Measurements from ENCODE around the gene CXXC1.

- PRO-cap: no peak
Measured at GRCh38 chr18:48695720-48696251, 157.0 kb downstream of the CTIF start.

GRCh38 chr18:48757614-48758497 lies 192.9 kb downstream of the SMAD7 start:
- PRO-cap: no peak

DNA sequence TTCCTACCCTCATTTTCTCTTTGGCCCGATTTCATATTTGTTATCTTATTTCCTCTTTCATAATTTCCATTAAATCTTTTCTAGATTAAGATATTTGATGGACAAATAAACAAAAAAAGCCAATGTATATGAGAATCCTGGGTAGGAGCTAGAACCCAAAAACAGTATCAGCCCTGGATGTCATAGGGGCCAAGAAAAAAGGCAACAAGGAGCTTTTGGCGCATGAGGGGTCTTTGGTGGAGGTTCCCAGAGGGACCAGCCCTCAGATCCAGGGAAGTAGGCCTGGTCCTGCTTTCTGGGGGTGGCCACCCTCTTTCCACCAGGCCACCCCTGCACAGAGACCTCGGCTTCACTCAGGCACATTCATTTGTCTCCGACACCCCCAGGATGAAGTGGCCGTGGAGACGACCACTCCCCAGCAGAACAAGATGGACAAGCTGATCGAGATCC lies 189.7 kb downstream of the SMAD7 start:
- PRO-cap: no peak

DNA sequence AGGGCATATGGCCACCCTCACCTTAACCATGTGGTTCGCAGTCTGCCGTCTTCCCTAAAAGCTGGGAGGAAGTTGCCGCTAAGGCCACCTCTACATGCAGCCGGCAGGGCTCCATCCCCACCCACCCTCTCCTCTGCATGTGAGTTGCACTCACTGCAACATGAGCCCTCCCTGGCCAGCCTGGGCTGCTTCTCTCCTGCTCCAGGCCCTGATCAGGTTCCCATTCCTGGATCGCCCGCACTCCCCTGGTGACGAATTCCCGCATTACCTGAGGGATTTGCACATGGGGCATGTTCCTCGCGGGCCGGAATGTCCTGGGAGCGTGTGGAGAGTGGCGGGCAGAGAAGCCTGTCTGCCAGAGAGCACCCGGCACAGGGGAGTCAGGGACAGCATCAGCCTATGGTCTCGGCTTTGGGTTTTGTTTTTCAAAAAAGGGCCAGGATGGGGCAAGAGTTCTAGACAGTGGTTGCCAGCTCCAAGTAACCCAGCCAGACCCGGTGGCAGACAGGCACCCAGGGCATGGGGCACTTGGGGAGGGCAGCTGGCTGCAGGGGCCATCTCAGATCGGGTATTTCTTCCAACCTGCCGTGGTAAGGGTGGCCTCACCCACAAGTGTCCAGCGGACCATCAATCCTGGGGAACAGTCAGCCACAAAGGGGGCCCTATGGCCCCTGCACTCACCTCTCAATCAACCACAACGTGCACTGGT lies 187.8 kb downstream of the SMAD7 start:
- PRO-cap: no peak

GRCh38 chr18:48797709-48798675 lies 152.8 kb downstream of the SMAD7 start:
- PRO-cap: no peak

- PRO-cap: no peak
Measured at GRCh38 chr18:48837170-48837539, 113.6 kb downstream of the SMAD7 start.

DNA sequence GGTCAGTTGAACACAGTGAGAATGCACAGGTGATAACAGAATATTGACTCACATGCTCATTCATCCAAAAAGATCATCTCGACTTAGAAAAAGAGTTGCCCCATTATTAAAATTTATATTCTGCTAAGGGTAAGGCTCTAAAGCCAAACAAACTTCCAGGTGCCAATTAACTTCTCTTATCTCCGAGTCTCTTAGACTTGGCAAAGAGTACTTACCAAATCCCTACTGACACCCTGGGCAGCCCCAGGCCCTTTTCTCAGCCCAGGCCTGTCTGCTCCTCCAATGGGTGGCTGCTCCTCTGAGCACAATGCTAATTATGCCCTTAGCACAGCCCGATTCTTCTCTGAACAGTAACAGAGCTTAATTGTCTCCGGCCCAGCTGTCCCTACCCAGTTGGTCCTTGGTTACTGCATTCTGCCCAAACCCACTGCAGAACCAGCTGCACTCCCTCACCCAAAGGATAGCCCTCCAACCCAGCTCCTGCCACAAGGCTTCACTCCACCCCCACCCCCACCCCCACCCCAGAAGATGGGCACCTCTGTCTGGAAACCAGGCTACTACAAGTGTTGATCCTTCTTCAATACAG lies 110.3 kb downstream of the SMAD7 start:
- PRO-cap: no peak

DNA sequence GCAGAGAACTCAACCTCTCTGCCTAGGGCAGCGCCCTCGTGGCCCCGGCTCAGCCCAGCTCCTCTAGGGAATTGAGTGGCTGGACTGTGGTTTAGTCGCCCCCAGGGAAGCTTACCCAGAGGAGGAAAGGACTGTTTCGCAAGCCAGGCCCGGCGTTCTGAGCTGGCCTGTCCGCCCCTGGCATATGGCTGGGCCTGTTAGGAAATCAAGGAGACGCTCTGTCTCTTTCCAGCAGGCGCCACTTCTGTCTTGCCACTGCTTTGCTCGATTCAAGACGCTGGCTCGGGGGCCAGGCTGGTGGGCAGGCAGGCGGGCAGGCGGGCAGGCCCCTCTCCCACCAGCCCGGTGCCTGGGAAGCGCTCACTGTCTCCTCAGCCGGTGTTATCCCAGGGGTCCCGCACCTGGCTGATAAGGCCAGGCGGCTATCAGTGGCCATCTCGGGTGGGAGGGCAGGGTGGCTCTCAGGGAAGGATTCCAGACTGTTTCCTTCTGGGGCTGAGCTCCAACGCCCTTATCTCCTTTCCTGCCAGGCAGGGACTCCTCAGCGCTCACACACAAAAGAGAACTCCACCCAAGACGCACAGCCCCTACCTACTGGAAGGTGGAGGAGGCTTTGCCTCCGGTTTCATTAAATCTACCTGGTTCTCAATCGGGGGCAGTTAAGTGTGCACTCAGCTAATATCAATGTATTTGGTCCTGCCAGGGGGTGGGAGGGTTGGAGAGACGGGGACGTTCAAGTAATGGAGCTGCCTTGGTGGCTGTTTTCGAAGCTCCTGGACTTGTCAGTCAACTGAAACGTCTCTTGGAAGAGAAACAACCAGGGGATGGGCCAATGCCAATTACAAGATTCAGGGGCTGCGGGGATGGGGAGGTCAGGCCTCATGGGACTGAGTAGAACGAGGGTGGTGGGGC lies 109.1 kb downstream of the SMAD7 start:
- PRO-cap: no peak

DNA sequence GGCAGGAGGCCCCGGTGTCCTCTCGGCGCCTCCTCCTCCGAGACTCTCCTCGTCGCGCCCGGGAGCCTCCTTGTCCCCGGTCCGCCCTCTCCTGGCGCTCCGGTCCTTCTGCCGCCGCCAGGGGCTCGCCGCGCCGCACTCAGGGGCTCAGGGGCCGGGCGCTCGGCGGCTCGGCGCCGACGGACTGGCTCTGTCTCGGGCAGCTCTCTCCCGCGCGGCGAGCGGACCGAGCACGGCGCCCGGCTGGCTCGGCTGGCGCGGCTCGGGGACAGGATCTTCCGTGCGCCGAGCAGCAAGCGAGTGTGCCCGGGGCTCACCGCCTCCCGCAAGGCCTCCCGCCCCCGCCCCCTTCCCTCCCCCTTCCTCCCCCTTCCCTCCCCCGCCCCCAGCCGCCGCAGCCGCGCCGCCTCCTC lies 958 bp upstream of the SMAD7 start:
- PRO-cap: bidirectional peak, plus-strand start at position 136 of the sequence, minus-strand start at position 110 of the sequence; bidirectional peak, plus-strand start outside the sequence, minus-strand start at position 302 of the sequence

DNA sequence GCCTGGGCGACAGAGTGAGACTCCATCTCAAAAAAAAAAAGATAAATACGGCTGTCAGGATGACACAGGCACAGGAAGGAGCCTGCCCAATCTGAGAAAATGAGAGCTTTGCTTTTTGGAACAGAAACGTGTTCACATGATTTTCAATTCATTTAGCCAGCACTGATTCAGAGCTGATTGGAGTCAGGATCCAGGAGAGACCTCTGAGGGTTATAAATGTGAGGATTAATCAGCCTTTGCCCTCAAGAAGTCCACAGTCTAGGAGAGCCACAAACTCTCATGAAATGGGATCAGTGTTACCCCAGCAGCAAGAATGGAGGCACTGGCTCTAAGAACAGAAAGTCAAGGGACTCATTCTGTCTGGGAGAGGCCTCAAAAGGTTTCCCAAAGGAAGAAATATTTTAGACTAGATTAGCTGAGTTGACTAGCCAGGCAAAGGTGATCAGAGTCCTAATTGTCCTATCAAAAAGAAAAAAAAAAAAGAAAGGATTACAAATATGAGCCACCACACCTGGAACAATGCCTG lies 7.0 kb upstream of the SMAD7 start:
- PRO-cap: no peak

DNA sequence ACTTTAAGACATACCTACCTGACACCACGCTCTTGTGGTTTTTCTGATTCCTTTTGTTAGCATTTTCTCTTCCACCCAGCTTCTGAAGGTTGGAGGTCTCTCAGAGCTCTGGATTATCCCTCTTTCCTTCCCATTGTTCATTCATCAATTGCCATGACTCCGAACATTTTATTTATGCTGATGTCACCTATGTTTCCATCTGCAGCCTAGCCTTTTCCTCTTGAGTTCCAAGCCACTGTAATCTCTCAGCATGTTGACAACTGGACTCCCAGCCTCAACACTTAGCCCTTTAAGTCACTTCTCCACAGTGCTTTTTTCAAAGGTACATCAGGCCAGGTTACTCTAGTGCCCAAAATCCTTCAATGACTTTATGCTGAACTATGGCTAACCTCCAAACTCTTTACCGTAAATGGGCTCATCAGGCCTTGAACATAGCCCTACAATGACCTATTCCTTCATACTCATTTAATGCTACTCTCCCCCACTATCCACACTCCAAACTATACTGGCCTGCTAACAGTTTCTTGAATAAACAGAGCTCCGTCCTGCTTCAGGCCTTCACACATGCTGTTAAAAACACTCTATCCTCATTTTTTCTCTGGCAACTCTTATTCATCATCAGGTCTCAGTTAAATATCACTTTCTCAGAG lies 190.4 kb upstream of the SMAD7 start:
- PRO-cap: no peak

DNA sequence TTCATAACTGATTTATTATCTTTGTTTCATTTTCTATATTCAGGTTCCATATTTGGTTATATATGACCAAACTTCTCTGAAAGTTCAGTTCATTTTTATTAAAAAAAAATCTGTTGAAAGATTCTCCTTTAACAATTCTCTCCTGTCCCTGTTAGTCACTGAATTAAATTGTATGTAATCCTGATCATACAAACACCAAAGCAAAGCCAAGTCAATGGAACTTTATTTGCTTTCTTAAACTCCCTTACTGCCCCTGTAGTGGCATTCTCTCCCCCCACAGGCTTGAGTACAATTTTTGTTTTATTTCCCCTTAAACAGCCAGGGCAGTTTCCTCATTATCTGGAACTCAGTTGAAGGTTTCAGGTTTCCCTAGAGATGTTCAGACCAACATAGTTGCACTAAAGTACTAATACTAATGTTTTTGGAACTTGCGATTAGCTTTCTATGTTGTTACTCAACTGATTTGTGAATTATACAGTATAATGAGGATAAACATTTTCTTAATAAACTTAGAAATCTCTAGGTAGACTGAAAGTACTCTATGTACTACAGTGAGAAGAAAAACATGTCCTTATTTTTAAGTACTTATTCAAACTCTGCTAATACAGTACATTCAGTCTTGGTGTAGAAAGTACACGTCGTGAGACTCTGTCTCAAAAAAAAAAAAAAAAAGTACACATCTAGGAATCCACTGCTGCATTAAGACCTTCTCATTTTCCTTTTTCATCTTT lies 209.3 kb upstream of the SMAD7 start:
- PRO-cap: no peak

DNA sequence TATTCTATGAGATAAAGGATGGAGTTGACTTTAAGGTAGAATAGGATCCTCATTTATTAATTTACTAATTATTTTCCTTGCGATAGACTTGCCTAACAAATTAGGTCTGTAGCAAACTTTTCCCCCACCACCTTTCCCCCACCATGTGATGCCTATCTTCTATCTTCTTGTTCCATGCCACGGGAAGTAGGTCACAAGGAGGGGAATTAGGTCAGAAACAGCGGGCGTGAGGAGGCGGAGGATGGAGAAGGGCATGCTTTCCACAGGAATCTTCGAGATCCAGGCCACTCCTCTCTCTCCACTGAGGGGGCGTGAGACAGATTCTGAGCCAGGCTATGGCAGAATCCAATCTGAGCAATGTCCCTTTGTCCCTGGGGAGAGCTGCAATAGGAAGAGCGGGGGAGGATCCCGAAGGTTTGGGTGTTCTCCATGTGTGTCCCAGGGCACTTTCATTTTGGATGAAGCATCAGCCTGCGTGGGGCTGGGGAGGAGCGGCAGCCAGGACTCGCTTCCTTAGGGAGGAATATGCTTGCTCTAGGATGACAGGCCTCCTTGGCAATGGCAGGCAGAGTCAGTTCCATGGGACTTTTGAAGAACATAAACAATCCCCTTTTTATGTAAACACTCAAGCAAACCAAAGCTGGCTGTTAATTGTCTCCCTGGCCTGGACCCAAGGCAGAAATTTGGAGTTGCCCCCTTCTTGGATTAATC lies 84.0 kb downstream of the LIPG start:
- PRO-cap: no peak

DNA sequence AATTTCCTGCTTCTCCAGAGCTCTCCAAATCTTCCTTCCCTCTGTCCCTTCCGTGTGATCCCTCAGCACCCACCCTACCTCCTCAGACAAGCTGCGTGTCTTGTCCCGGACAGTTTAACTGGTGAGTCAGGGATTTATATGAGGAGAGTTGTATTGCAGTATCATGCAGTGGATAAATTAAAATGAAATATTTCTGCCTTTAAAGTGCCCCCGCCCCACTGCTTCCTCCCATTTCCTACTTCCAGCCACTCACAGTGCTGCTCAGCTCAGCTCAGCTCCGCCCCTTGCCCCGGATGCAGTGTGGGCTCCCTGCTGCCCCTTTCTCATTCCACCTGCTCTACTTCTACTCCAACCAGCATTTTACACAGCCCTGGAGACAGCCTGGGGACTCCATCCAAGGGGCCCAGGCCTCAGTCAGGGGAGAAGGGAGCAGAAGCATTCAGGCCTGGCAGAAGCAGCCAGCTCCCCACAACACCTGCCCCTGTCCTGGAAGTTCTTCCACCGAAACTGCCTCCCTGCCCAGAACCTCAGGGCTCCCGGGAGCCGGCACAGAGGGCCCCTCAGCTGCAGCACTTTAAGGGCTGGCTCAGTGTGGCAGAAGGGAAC lies 102.1 kb downstream of the LIPG start:
- PRO-cap: no peak

DNA sequence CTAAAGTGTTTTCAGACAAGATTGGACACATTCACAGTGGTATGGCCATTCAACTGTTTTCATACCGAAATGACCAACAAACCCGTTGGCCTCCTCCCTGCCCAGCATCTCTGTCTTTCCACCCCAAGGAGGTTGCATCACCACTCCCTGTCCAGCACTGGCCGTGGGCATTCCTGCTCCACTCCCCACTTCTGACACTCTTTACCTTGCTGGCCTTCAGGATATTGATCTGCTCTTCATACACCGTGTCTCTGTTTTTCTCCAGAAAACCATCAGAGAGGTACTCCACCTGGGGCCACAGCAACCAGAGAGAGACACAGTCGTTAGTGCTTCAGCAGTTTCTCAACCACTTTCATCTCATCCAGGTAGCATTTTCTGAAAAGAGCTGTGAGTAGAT lies 139.7 kb upstream of the ACAA2 start:
- PRO-cap: no peak

GRCh38 chr18:49967760-49968162 lies 154.4 kb upstream of the ACAA2 start:
- PRO-cap: no peak

DNA sequence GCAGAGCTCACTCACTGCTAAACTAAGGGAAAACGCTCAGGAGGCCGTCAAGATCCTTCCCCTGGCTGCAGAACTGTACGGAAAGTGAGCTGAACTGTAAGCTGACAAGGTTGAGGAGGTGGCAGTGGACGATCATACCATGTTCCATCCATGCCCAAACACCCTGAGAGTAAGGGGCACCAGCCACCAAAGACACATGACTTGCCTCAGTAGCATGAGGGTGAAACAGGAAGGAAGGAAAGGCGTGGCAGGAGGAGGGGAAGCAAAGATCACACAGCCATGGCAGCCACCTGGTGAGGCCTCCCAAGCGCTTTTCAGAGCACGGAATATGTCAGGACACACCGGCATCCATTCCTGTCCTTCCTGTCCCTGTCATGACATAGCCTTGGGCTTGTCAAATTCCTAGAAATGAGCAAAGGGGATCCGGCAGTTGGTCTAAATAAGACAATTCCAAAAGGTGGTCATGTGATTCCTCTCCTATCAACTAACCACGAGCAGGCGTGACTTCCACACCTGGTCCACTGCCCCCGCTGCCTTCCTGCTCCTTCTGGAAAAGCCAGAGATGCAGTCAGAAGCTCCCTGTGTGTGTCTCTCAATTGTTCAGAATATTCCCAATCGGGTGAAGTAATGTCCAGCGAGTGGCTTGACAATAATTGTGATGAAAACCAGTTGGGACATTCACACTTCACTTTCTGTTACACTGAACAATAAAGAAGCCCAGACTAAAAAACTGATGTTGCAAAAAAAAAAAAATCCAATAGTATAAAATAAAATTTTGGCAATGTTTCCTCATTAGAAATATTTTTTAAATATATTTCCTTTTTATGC lies 118.5 kb downstream of the MYO5B start:
- PRO-cap: unidirectional peak, minus-strand start at position 171 of the sequence

- PRO-cap: no peak
Measured at GRCh38 chr18:50269095-50269973, 3.0 kb upstream of the CFAP53 start.

DNA sequence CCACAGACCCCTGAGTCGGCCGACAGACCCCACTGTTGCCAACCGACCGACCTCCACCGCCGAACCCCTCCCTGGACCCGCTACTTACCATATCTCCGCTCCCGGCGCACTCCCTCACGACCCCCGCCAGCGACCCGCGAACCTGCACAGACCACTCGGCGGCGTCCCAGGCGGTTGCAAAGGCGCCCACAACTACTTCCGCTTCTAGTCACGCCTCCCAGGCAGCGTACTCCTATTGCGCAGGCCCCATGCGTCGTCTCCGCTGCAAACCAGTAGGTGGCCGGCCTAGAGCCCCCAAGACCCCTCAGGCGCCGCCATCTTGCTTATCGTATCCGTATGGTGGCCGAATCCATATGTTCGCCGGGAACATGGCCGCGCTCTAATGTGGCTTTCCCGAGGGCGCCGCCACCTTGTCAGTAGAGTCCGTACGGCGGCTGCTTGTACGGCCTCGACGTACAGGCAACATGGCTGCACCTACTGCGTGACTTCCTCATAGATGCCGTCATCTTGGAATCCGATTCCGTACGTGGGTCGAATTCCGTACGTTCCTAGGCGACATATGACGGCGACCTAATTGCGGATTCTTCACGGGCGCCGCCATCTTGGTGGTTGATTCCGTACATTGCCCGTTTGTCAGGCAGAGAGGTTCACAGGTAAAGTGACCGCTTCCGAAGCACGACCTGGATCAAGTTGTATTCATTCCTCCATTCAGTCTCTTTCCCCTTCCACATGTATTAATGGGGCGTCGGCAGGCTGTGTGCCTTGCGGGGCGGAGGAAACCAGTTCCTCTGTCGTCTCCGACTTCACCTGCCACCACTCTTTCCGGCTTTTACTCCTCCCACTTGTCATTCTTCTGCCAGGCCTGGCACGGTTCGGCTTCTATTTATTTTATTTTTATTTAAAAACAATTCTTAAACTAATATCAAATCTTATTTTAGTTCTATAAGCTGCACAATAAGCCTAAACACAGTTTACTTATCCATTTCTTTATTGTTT lies at the start of gene CXXC1:
Gene CXXC1, minus strand, starts transcription at position 194 of the 996 bp plus-strand sequence.
- PRO-cap: unidirectional peak, minus-strand start at position 194 of the sequence; bidirectional peak, plus-strand start at position 620 of the sequence, minus-strand start at position 325 of the sequence

- PRO-cap: no peak
Measured at GRCh38 chr18:50401966-50402524, 27.2 kb downstream of the SKA1 start.